Neuron (in vitro differentiated cells): Measurements from ENCODE around the gene LAMB1.

GRCh38 chr7:107685304-107685547, 24.6 kb downstream of the SLC26A4 start:
- PRO-cap: no peak

DNA sequence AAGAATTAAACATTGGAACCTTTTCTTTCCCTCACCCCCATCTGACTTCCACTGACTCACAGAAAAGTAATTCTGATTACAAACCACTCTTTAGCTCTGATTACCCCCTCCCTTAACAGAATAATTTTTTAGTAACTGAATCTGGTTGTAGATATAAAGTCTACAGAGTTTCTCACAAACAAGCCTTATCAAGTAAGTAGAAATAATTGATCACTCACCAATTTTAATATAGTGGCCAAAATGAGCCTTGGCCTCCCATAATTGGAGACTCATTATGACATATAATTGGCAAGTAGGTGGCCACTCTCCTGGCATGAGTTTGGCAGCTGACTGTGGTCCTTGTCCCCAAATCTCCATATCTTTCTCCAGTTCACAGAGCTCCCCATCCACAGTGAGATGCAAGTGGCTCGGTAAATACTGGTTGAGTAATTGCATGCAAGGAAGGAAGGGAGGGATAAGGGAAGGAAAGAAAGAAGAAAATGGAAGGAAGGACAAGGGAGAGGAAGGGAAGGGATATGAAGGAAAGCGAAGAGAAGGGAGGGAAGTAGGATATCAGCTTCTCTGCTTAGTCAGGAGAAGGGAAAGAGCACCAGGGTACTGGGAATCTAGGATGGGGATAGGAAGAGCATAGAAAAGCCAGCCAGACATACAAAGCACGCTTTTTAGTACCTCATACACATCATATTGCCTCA, 32.2 kb downstream of the SLC26A4 start:
- PRO-cap: no peak

- PRO-cap: bidirectional peak, plus-strand start at chr7:107744606, minus-strand start at chr7:107744663
Measured at GRCh38 chr7:107744492-107744718, 463 bp downstream of the CBLL1 start.

DNA sequence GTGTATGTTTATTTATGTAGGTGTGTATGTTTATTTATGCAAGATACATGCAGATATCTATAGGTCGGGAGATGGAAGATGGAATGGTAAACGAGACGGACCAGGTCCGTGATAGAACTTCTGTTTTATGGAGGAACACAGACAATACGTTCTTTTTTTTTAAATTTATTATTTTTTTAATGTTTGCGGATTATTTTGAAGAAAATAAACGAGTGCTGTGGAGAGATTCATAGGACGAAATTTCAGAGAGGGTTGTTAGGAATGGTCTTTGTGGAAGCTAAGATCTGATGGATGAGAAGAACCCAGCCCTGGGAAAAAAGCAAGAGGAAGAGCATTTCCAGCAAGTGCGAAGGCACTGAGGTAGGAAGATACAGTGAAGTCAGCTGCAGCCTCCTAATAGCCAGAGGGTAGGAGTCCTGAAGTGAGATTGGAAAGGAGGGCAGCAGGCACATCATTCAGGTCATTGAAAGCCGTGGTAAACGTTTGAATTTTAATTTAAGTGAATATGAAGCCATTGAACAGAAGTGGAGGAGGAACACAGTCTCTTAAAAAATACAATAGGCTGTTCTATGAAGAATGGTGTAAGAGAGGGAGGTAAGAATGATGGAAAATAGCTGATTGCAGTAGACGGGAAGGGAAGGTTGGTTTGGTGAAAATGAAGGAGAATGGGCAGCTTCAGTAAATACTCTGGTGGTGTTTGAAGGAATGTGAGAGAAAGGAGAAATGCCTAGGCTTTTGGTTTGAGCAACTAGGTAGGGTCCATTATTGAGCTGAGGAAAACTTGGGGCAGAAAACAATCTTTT, 1.3 kb downstream of the CBLL1 start:
- PRO-cap: no peak

GRCh38 chr7:107925649-107926587, 34.9 kb downstream of the DLD start:
- PRO-cap: no peak

GRCh38 chr7:107971637-107972549, 31.1 kb downstream of the LAMB1 start:
- PRO-cap: no peak

DNA sequence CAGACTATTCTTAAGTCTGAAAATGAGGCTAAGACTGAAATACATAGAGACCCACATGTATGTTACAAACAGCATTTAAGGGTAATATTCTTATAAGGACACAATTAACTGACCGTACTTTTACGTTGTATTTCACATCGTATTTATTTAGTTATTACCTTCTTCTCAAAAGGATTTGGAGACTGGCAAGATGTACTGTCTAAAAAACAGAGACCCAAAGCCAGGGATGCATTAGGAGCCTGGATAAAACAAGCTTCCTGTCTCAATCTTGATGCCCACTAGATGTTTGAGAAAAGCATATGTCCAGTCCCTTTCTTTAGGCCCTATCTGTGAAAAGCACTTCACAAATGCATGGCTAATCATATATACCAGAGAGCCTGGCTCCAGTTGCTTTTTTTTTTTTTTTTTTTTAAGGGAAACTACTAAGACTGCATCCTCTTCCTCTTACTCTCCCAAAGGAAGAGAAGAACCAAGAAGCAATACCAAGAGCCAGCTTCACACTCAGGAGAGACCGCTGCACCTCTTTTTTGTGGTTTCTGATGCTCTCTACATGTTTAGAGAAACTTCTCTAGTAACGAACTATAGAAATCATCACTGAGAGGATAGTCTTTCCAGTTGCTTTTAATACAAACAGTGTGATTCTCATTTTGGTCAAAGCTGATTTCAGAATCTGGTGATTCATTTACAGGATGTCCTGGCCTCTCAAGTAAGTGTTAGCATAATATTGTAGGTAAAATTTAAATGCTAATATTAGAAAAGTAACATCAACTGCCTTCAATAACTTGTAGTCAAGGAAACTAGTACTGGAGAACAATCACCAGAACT, 3.4 kb downstream of the LAMB1 start:
- PRO-cap: no peak

DNA sequence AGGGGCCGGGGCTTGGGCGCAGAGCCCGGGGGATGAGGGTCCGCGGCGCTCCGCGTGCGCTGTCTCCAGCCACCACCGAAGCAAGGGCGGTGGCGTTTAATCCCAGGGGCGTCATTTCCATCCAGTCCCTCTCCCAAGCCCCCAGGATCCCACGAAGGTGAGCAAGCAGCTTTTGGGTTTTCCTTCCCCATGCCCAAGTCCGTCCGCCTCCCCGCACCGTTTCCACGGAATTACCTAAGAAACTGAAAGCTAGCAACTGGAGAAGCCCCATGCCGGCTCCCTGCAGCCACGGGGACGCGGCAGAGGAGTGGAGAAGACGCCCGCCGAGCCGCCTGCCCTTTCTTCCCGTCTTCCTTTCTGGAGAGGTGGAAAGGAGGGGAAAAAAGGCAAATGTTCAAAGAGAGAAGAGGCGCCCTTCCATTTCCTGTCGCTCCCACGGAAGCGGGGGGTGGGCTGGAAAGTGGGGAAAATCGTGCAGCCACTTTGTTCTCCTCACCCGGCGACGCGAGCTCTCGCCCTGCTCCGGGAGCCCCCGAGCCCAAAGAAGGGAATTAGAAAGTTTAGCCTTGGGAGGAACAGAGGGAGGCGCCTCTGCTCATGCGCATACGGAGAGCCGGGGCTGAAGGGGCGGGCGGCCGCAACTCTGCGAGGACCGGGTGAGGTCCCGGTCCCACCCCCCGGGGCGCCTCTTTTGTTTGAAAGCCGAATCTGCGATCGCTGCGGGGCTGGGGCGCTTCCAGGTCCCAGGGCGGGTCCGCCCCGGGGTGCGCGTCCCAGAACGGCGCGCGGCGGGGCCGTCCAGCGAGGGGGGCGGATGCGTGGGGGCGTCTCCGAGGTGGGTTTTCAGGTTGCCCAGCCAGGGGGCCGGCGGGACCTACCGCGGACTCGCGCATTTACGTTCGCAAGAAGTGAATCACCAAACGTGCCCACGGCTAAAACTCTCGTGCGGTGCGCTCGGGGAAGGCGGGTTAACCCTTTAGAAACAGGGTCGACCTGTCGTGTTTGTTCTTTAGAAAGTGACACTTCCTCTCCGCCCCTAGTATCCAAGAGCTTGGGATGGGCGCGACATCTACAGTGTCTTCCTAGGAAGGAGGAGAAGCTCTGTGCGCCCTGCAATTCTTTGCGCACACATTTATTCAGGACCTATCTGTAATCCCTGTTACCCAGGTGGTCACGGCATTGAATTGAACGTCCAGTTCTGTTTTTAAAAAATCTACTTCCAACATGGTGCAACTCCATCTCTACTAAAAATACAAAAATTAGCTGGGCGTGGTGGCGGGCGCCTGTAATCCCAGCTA, at the start of gene LAMB1:
LAMB1 (minus strand) TSS at position 547 of the 1,298 bp plus-strand sequence.
- PRO-cap: bidirectional peak, plus-strand start at position 114 of the sequence, minus-strand start at position 85 of the sequence; bidirectional peak, plus-strand start at position 283 of the sequence, minus-strand start at position 359 of the sequence; bidirectional peak, plus-strand start at position 687 of the sequence, minus-strand start at position 546 of the sequence; bidirectional peak, plus-strand start at position 1,039 of the sequence, minus-strand start at position 910 of the sequence

GRCh38 chr7:109596816-109597345, 1027.2 kb downstream of the DNAJB9 start:
- PRO-cap: no peak

DNA sequence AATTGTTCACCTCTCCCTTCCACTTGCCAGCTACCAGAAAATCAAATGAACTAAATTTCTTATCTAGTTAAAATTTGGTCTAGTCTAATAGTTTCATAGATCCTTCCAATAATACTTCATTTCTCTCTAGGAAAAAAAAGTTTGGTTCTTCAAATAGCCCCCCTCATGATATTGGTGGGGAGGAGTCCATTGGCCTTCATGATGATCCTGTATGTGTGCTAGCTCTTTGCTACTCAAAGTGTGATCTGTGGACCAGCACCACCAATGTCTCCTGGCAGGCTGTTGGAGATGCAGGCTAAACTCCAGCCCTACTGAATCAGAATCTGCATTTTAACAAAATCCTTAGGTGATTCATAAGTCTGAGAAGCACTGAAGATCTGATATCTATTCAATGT, 15.0 kb upstream of the LRRN3 start:
- PRO-cap: no peak

GRCh38 chr7:111214777-111215456, 124.0 kb downstream of the LRRN3 start:
- PRO-cap: no peak

DNA sequence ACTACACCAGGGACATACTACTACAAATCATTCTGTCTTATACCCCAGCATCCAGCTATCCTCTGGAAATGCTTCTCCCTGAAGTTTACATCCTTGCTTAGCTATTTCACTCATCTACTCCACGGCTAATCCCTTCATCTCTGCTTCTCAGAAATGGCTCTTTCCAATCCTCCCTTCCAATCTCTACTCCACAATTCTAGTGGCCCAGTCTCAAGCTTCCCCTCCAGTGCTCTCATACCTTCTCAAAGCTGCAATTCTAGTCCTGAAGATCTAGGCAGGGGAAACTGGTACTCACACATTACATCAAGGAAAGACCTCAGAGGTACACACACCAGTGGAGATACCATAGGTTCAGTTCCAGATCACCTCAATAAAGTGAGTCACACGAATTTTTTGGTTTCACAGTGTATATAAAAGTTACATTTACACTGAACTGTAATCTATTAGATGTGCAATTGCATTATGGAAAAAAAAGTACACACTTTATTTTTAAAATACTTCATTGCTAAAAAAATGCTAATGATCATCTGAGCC, 123.1 kb downstream of the IMMP2L start:
- PRO-cap: no peak

DNA sequence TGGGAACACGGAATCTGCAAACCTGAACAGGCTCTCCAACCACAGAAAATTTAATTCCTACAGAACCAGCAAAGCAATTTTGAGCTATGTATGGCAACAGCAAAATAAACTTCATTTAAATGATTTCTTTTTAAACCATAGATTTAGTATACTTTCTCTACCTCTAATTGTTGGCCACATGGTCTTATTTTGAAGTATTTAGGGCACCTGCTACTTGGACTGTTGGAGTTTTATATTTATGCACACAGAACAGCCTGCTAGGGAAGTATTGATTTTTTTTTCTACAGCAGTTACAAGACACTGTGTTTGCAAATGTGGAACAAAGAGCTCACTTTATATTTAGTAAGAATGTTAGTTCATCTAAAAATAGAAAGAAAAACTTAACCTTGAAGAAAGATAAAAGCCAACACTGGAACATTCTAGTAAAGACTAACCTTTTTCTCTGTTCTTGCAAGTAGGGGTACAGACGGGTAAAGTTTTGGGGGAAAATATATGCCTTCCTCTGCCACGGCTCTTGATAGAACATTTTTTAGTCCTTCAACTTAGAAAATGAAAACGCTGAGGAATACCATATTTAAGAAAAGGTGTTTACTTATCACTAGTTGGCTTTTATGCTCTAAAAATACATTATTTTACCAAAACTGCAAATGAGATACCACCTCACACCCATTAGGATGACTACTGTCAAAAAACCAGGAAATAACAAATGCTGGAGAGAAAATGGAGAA, 241.1 kb upstream of the IMMP2L start:
- PRO-cap: no peak

- PRO-cap: no peak
Measured at GRCh38 chr7:112045076-112045686, 161.0 kb downstream of the DOCK4 start.

GRCh38 chr7:112089116-112090288, 116.7 kb downstream of the DOCK4 start:
- PRO-cap: no peak

- PRO-cap: no peak
Measured at GRCh38 chr7:112118501-112119221, 87.5 kb downstream of the DOCK4 start.

DNA sequence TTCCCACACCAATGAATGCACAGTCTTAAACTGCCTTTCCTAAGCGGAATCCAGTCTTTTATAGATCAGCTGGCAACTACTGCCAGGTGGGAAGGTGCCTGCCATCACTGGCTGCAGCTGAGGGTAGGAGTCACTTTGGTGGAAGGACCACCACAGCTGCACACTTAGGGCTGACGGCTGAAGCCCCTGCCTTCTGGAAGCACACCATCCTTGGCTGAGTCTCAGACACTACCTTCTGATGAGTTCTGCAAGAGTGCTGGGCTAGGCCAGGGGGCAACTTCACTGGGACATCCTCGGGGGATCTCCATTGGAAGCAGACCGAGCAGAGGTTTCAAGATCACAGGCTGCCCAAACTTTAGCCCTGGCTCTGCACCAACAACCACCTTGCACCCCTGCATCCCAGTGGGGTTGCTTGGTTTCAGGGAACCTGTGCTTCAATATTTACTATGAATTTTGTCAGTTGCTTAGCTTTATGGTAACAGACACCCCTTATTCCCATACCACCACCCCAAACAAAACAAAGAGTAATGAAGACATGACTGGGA, 20.3 kb downstream of the DOCK4 start:
- PRO-cap: no peak

GRCh38 chr7:112391079-112392324, 58.8 kb upstream of the IFRD1 start:
- PRO-cap: bidirectional peak, plus-strand start at chr7:112391286, minus-strand start at chr7:112391282; bidirectional peak, plus-strand start at chr7:112391502, minus-strand start at chr7:112391323; bidirectional peak, plus-strand start at chr7:112391979, minus-strand start at chr7:112391759

DNA sequence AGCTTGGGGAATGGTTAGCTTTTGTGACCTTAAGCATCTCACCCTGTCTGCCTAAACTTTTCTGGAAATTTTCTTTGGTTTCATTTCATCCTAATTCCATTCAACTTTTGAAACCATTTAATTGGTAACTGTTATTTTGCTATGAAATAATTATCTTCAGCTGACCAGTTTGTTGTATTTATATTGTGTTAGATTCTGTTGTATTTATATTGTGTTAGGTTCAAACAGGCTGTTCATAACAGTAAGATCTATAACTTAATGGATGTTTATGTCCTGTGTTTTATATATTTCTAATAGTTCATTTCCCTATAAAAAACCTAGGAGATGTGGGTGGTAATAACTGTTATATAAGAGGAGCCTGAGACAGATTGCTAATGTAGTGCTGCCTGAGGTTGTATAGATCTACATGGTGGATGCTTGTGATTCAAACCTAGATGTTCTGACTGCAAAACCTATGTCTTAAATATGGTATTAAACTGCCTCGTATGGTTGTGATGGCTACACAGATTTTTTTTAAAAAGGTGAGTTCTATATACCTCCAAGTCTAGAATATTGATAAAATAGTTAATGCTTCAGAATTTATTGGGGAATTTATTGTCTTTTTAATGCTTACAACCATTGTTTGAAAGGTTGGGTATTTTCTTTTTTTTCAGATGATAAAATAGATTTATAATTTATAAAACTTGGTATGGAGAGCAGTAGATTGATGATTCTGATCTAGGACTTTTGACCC, 15.2 kb downstream of the IFRD1 start:
- PRO-cap: no peak

DNA sequence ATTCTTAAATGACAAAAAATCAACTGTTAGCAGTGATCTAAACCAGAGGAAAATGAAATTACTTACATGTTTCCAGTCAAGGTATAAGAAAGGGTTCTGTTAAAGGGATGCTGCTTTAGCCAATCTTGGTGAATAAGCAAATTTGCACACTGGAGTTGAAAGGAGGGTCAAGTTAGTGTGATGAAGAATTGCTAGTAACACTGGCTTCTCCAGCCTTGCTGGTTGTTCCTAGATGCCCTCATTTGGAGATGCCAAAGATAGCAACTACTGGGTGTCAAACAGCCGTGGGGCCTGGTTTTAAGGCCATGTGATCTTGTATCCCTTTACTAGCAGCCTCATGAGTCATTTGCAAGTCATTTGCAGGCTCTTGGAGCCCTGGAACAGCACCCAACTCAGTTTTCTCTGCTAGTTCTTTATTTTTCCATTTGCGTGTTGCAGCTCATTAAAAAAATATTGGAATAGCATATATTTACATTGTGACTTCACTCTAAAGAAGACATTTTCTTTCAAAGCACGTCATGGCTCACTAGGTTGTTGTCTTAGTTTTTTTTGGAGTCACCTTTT, 1.0 kb downstream of the LSMEM1 start:
- PRO-cap: no peak